Mesenchymal stem cell of the bone marrow (primary cell): ENCODE measurements around a stretch of chr14.

- CAGE, long polyA plus RNA: no peak
These were observed 59.3 kb downstream of the ANKRD9 start for GRCh38 chr14:102450180-102450686.

- CAGE, long polyA plus RNA: no peak
These were observed 34.6 kb downstream of the ANKRD9 start for GRCh38 chr14:102474931-102475446.

DNA sequence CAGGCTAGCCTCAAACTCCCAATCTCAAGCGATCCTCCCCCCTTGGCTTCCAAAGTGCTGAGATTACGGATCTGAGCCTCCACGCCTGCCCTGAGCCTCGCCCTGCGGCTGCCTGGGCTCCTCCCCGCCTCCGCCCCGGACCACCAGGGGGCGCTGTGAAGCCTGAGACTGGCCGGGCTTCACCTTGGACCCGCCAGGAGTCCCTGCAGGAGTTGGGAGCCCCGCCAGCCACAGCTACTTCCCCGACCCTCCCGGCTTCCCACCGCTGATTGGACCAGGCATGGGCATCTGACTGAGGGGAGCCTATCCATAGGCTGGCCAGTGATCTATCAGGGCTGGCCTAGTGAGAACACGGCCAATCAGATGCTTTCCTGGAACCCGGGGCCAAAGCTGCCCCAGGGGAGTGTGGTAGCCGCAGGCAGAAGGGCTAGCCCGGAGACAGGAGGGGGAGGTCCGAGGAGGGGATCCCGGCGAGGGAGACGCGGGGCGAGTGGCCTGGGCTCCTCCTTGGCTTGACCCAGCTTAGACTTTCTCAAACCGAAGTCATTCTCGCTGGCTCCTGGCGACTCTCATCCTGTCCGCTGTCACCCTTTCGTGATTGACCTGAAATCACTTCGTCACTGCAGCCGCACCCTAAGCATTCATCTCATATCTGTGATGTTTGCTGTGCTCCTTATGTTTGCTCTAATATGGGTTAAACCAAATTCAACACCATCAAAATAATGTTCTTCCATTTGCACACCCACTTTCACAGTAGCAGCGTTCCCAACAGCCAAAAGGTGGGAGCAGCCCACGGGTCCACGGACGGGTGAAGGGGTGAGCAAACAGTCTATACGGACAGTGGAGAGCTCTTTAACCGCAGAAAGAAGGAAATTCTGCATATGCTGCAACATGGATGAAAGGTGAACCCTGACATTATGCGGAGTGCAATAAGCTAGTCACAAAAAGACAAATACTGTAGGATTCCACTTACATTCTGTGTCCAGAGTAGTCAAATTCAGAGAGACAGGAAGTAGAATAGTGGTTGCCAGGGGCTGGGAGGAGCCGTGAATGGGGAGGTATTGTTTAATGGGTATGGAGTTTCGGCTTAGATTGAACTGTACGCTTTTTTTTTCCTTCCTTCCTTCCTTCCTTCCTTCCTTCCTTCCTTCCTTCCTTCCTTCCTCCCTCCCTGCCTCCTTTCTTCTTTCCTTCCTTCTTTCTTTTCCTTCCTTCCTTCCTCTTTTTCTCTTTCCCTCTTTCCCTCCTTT, 15.4 kb upstream of the ANKRD9 start:
- CAGE, long polyA plus RNA: no peak

GRCh38 chr14:102592465-102592558, 137 bp upstream of the RCOR1 start:
- CAGE, long polyA plus RNA: no peak

DNA sequence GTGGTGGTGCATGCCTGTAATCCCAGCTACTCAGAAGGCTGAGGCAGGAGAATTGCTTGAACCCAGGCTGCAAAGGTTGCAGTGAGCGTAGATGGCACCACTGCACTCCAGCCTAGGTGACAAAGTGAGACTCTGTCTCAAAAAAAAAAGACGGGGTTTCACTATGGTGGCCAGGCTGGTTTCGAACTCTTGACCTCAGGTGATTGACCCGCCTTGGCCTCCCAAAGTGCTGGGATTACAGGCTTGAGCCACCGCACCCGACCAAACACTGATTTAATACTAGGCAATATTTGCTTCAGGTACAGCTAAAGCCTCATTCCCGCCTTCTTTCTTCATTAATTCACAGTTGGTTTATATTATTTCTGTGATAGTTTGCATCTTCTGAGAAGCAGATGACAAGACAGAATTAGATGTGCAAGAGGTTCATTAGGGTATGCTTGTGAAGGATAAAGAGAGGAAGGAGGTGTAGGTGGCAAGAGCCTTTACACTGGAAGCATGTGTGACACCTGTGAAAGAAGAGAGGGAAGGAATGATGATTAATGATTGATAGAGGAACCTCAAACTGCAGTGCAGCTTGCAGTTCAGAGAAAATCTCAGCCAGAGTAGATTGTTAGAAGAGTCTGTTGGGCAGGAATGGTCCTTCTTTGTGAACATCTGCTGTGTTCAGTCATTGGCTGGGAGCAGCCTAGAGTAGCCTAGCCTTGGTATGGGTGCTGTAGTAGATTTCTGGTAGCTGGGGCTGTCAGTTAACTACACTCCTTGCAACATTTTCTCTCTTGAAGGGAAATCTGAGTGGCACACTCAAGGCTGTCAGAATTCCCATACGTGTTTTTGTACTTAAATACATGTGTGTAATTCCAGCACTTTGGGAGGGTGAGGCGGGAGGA, 8.8 kb downstream of the RCOR1 start:
- CAGE, long polyA plus RNA: no peak

GRCh38 chr14:102618320-102619434, 26.2 kb downstream of the RCOR1 start:
- CAGE, long polyA plus RNA: no peak

- CAGE, long polyA plus RNA: no peak
These were observed 70.6 kb downstream of the RCOR1 start for GRCh38 chr14:102662944-102663525.

DNA sequence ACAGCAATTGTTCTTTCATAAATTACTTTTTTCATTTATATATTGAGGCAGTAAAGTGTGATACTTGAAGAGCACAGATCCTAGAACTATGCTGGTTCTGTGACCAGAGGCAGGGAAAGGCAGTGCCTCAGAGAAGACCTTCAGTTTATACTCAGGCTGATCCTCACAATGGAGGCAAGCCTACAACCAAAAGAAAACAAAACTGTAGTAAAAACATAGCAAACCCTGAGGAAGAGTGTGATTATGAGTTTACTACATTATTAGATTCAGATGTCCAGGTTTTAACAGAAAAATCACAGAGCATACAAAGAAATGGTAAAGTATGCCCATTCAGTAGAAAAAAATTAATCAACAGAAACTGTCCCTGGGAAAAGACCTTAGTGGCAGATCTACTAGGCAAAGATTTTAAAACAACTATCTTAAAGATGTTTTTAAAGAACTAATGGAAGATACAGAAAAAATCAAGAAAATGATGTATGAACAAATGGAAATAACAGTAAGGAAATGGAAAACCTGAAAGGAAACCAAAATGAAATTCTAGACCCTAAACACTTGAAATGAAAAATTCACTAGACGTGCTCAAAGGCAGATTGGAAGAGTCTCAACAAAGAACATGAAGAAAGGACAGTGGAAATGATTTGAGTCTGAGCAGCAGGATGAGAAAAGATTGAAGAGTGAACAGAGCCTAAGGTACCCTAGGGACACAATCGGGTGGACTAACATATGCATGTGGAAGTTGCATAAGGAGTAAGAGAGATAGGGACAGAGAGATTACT, 74.5 kb upstream of the TRAF3 start:
- CAGE, long polyA plus RNA: no peak

GRCh38 chr14:102750043-102750414, 27.2 kb upstream of the TRAF3 start:
- CAGE, long polyA plus RNA: no peak

- CAGE, long polyA plus RNA: no peak
These were observed 2.6 kb downstream of the TRAF3 start for GRCh38 chr14:102779626-102780408.

DNA sequence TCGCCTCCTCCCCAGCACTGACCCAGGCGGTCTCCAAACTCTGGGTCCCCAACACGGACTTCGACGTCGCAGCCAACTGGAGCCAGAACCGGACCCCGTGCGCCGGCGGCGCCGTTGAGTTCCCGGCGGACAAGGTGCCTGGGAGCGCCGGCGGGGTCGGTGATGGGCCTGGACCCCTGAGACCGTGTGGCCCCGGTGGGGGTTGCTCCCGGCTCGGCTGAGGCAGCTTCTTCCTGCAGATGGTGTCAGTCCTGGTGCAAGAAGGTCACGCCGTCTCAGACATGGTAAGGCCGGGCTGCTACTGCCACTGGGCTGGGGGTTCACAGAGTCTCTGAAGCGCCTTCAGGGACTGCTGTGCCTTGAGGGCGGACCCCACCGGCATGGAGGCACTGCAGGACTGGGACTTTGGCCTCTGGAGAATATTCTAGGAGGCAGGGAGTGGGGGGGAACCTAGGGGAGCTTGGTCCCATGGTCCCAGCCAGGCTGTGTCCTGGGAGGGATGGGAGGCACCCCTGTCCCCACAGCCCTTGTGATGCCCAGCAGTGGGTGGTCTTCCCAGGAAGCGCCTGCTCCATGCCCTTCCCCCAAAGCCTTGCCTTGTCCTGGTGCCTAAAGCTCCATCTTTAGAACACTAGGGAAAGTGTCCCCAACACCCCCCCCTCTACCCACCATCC, 1.4 kb downstream of the AMN start:
- CAGE, long polyA plus RNA: no peak

DNA sequence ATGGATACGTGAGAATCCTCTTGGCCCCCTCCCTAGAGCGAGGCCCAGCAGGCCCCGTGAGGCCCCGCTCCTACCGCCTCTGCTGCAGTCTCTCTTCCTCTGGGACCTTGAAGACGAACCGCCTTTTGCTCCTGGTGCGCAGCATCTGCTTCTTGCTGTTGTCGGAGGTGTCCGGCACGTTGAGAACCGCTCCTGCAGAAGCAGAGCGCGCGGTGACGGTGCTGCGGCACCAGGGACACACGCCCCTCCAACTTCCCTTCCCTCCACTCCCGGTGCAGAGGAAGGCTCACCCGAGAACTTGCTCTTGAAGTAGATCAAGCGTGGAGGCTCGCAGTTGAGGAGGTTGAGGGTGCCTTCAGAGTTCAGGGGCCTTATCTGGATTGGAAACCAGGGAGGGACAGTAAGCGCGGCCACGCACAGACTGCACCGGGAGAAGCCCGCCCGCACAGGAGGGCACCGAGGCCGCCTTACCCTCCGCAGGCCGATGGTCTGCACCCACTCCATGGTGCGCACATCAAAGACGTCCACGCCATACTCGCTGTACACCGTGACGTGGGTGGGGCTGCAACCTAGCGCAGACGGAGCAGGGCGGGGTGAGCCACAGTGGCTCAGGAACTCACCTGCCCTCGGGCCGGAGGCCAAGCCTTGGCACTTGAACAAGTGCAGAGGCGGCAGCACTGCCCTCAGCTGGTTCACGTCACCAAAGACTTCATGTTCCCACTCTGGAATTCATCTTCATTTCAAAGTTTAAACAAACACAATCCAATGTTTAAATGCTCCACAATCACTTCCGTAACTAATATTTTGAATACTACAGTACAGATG, 17.5 kb downstream of the AMN start:
- CAGE, long polyA plus RNA: no peak

GRCh38 chr14:102975651-102976308, 53.3 kb downstream of the AMN start:
- CAGE, long polyA plus RNA: no peak

DNA sequence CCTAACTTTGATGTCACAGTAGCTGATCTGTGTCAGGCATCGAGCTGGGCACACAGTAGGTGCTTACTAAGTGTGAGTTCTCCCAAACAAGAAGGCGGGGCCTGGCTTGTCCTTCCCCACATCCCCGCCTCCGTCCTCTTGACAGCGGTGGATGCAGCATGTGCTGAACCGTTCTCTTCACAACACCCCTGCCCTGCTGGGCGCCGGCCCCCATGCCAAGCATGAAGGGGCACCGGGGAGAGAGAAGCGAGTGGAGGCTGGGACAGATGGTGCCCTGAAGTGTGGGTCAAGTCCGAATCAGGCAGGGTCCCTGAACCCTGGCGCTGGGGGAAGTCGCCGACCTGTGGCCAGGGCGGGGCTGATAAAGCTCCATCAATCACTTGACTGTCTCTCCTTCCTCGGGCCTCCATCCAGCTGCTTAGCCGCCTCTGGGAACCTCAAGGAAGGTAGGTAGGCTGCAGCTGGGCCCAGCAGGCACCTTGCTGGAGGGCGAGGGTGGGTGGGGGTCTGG, 4.0 kb downstream of the EXOC3L4 start:
- CAGE, long polyA plus RNA: no peak

DNA sequence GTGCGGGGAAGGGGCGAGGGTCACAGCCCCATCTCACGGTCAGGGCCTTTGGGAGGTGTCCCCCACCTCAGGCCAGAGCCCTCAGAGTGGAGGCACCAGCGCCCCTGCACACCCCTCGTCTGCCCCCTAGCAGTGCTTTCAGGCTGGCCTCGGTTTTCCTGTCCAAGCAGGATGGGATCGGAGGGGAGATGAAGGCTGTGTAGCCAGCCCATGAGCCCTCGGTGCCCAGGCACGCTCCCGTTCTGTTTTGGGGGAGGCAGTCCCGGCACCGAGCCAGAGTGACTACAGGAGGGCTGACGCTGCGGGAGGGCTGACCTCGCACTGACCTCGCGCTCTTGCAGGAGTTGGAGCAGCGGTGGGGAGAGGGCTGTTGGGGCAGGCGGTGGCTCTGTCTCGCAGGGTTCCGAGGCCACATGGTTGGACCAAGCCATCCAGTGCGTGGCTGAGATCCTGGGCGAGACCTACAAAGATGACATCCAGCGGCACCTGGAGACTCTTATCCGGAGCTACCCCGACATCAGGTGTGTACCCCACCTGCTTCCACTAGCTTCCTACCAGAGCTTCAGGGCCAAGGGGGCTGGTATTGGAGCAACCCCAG, 13.6 kb downstream of the EXOC3L4 start:
- CAGE, long polyA plus RNA: no peak

DNA sequence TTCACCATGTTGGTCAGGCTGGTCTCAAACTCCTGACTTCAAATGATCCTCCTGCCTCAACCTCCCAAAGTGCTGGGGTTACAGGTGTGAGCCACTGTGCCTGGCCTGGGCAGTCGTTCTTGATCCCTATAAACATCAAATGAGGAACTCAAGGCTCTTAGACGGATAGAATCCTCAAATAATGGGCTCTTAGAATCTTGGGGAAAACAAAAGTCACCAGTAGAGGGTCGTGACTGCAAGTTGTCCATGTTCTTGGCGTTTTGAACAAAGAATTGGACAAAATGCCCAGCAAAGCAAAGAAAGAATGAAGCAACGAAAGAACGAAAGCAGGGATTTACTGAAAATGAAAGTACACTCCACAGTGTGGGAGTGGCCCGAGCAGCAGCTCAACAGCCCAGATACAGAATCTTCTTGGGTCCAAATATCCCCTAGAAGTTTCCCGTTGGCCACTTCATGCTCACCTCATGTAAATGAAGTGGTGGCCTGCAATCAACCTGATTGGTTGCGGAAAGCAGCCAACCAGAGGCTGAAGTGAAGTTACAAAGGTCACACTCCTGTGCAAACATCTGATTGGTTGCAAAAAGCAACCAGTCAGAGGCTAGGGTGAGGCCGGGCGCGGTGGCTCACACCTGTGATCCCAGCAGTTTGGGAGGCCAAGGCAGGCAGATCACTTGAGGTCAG, 8.3 kb upstream of the TNFAIP2 start:
- CAGE, long polyA plus RNA: no peak

GRCh38 chr14:103377824-103378579, 7.2 kb upstream of the MARK3 start:
- CAGE, long polyA plus RNA: no peak

DNA sequence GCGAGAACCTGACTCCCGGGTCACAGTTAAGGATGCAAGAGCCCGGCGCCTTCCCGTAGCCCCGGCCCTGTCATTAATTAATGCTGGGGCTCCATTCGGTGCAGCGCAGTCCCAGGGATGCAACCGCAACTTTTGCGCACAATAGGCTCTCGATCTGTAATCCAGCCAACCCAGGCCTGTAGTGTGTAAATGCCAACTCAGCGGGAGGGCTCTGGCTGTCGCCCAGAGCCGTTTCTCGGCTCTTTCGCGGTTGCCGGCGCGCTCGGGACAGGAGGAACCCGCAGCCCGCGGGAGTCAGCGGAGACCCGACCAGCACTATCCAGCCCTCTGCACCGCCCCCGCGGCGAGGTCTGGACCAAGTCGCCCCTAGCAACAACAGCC, 296 bp upstream of the MARK3 start:
- CAGE, long polyA plus RNA: no peak

DNA sequence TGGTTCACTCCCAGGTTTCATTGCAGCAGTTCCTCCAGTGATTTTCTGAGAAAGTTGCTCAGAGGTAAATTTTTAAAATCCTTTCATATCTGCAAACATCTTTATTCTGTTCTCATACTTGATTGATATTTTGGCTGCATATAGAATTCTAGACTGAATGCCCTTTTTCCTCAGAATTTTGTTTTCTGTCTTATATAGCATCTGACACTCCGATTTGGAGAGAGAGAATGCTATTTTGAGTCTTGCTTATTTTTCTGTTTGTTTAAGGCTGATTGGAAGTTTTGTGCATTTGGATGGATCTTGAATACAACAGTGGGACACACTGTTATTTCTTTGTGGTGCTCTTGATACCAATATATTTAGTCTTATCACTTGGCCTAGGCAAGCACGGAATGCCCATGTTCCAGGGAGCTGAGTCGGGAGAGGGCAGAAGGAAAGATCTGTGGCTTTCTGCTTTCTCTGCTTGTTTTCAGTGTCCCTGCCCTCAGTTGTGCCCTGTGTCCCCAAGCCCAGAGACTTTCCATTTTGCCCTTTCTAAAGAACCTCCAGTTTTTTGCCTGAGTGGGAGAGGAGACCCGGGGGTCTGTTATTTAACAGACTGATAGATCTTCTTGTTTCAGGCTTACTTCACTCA, 10.5 kb downstream of the MARK3 start:
- CAGE, long polyA plus RNA: no peak

DNA sequence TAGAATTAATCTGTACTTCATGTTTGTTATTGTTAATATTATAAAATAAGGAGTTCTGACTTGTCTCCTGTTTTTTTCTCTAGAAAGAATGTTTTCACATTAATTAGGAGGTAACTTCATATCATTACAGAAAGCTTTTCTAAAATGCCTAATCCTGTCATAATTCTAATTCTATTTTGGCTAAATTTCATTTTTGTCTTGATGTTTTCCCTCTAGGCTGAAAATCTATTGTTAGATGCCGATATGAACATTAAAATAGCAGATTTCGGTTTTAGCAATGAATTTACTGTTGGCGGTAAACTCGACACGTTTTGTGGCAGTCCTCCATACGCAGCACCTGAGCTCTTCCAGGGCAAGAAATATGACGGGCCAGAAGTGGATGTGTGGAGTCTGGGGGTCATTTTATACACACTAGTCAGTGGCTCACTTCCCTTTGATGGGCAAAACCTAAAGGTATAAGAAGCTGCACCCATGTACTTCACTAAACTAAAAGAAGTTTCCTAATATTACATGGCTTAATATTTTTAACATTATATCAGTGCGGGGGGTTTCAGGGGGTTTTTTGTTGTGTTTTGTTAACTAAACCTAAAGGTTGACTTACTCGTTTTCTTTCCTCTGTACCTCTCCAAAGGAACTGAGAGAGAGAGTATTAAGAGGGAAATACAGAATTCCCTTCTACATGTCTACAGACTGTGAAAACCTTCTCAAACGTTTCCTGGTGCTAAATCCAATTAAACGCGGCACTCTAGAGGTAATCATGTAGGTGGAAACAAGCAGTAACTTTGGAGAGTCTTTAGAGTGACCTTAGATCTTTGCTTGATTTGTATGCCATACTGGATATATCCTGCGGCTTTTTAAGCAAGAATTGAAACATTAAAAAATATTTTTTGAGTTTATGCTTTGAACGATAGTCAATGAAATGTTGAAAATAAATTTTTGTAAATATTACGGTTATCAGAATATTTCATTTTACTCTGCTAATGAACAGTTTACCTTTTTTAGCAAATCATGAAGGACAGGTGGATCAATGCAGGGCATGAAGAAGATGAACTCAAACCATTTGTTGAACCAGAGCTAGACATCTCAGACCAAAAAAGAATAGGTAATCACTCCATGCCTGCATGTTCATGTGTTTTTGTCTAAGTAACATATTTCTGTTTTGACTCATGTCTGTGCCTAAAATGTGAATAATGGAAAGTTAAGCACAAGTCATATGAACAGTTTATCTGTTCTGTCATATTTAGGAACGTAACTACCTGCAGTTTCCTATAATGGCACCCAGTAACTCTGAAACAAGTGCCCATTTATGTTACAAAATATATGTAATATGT, 56.8 kb downstream of the CKB start:
- CAGE, long polyA plus RNA: no peak